ReNcell CX (cell line): ENCODE results near the genes LCN6 and LRRC26.

DNA sequence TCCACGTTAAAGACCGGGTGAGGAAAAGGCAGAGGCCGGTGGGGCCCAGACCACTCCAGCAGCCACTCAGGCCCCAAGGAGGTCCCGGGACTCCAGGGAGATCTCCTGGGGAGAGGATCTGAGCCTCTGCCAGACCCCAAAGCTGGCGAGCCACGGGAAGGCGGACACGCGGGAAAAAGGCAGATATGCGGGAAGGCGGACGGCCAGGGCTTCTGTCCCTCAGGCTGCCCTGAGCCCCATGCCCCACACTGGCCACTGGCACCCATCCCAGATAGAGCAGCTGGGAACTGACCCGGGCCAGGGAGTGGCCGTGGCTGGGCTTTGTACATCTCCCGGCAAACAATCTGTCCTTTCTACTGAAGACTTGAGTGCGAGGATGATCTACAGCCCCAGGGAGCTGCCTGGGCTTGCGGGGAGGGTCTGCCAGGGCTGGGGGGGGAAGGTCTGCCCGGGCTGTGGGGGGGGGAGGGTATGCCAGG lies 21.0 kb upstream of the NOTCH1 start:
- PRO-cap: bidirectional peak, plus-strand start at position 355 of the sequence, minus-strand start at position 234 of the sequence

DNA sequence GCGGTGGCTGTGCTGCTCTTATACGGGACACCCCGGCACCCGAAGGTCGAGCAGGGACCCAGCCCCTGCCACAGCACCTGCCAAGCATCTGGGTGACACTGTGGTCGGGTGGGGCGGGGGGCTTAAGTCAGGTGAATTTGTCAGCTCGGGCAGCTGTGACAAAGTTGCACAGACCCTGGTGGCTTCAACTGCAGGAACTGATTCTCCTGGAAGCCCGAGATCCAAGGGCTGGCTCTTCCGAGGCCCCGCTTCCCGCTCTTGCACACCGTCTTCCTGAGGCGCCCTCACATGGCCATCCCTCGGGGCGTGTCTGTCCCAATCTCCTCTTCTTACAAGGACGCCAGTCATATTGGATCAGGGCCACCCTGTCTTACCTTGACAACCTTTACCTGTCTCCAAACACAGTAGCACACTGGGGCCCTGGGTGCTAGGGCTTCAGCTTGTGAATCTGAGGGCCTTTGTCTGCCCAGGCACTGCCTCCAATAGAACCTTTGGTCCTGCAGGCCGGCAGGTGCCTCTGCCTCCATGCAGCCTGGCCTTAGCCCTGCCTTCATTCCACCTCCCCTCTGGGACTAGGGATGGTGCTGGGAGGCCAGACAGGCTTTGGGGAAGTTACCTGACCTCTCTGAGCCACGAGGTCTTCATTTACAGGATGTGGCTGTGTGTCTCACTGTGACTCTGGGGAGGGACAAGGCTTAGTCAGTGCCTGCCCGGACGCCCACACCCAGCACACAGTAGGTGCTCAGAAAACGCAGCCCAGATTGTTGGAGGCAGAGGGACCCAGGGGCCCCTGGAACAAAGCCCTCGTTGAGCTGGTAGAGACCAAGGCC lies 47.3 kb upstream of the EGFL7 start:
- PRO-cap: no peak

- PRO-cap: no peak
Observed at GRCh38 chr9:136623660-136624671, 38.8 kb upstream of the EGFL7 start.

DNA sequence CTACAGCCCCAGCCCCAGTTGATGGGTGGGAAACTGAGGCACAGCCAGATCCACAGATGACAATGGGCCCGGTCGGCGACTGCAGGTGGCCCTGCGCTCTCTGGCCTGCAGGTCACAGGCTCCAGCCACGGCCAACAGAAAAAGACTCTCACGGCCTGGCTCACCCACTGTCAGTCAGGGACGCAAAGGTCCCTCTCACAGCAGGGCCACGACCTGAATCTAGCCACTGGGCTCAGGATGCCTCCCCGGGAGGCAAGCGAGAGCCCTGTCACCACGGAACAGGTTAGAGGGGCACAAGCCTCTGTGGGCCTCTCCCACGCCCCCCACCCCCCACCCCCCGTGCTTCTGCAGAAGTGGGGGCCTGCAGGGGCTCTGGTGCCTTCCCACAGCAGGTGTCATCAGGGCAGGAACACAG lies 17.4 kb upstream of the EGFL7 start:
- PRO-cap: no peak

DNA sequence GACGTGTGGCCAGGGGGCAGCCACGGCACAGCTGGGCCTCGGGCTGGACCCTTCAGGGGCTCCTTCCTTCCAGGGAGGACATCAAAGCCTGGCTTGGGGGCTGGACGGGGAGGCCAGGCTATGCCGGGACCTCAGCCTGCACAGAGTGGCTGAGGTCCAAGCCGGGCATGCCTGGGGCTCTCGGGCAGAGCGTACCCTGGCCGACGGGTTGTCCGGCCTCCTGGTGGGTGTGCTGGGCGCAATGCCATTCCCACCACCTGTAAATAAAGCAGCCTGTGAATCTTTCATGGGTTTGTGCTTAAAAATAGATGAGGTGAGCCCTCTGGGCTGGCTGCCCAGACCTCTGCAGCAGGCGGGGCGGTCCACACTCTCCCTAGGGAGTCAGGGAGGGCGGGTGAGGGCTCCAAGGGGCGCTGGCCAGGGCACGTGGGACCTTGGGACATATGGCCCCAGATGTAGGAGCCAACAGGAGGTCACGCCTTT lies 3.5 kb upstream of the AGPAT2 start:
- PRO-cap: no peak

- PRO-cap: no peak
Observed at GRCh38 chr9:136748243-136749012, at the start of gene LCN6. Gene LCN6, minus strand, starts transcription at chr9:136748525.

DNA sequence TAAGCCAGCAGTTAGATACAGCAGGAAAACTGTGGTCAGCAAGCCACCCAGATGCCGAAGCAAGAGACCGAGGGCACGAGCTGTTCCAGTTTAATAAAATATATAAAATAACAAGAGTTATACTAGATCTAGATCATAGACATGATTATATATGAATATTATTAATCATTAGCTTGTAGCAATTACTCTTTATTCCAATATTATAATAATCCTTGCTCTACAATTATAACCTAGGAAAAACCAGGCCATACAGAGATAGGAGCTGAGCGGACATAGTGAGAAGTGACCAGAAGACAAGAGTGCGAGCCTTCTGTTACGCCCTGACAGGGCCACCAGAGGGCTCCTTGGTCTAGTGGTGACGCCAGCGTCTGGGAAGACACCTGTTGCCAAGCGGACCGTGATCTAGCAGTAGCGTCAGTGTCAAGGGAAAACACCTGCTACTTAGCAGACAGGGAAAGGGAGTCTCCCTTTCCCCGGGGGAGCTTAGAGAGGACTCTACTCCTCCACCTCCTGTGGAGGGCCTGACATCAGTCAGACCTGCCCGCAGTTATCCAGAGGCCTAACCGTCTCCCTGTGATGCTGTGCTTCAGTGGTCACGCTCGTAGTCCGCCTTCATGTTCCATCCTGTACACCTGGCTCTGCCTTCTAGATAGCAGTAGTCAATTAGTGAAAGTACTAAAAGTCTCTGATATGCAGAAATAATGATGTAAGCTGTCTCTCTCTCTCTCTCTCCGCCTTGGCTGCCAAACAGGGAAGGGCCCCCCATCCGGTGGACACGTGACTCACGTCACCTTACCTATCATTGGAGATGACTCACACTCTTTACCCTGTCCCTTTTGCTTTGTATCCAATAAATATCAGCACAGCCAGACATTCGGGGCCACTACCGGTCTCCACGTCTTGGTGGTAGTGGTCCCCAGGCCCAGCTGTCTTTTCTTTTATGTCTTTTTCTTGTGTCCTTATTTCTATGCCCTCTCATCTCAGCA lies 2.2 kb upstream of the LCN15 start:
- PRO-cap: no peak

DNA sequence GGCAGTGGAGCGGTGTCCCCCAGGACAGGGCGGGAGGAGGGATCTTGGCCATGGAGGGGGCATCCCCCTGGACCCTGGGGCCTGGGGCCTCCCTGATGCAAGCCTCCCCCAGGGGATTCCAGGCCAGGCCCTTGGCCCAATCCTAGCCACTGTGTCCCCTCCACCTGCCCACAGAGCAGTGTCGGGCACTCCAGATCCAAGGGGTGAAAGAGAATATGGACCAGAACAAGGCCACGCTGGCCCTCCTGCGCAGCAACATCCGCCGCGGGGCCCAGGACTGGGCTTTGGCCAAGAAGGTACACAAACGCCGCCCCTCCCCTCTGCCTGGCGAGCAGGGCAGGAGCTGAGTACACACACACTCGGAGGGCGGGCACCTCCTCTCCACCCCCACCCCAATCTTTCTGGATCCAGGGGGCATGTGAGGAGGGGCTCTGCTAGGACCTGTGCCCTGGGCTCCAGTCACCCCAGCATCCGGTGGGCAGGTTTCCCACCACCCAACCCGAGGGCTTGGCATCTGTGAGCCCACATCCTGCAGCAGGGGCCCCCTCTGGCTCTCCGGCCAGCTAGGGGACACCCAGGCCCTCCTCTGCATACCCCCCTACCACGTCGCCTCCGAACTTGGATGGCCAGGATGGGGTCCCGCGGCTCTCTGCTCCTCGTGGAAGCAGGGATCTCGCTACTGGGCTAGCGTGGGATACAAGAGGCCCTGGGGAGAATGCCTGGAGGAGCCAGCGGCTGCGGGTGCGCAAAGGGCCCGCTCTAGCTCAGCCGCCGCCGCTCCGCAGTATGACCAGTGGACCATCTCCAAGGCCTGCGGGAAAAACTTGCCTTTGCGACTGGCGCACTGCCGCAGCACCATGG lies 3.0 kb downstream of the CCDC183 start:
- PRO-cap: no peak

GRCh38 chr9:136799789-136800824 lies 4.0 kb downstream of the CCDC183 start:
- PRO-cap: no peak

DNA sequence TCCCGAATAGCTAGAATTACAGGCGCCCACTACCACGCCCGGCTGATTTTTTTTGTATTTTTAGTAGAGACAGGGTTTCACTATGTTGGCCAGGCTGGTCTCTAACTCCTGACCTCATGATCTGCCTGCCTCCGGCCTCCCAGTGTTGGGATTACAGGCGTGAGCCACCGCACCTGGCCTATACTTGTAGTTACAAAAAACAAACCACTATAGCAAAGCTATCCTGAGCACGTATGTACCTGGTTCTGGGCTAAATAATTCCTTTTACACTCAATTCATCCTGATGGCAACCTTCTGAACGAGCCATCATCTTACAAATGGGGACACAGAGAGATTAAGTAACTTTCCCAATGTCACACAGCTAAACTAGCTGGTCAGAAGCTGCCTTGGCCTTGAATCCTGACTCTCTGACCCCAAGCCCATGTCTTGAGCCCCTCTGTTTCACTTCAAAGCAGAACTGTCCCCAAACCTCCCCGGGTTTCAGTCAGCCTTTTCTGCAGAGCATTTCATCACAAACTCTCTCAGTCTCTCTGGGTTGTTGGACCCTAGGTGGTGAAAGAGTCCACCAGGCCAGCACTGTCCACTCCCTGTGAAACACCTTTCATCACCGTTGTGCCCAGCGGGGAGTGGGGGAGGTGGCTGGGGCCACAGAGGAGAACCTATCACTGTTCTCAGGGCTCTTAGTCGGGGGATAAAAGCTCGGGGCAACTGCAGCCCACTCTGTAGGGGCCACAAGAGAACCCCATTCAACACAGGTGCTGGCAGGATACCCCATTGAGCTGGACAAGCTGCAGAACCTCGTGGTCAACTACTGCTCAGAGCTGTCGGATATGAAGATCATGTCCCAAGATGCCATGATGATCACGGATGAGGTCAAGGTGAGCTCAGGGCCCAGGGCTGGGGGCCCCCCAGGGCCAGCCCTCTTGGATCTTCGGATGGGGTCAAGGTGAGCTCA lies 5.6 kb upstream of the RABL6 start:
- PRO-cap: no peak

GRCh38 chr9:136803966-136804822 lies 3.6 kb upstream of the RABL6 start:
- PRO-cap: no peak

DNA sequence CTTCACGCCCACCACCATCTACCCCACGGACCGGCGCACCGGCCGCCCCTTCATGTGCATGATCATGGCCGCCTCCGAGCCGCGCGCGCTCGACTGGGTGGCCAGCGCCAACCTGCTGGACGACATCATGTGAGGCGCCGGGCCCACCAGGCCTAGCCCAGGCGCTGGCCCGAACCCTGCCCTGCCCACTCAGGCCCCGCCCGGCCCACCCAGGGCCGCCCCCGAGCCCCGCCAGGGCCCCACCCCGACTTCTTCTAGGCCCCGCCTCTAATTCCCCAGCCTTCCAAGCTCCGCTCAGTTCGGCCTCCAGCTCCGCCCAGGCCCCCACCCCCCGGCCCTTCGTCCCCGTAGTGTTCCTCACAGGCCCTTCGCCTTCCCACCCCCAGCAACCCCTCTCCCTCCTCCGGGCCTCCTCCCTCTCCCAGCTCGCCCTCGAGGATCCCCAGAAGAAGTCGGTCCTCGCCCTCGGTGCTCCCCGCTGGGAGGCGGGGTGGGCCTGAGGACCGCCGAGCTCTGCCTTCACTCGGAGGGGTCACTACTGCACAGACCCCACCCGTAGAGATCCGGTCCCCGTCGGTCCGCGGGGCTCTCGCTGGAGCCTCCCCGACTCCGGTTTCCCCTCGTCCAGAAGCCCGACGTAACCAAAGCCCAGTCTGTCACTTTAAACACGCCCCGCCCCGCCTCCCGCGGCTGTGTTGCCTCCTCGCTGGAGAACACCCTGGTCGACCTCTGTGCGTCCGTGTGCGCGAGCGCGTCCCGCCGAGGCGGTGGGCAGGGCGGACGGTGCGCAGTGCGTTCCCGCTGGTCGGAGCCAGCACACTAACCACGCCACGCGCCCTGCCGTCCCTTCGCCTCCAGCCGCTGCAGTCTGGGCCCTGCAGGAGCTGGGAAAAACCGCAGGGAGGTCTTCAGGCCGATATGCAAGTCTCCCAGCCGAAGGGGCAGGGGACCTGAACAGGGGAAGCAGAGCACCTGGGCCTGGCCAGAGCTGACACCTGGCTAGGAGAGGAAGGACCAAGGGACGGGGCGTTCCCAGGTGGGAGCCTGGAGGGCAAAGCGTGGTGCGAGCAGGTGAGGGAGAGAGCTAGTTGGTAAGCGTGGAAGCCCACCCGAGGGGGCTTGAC lies 1.6 kb upstream of the PHPT1 start:
- PRO-cap: bidirectional peak, plus-strand start at position 758 of the sequence, minus-strand start at position 474 of the sequence

DNA sequence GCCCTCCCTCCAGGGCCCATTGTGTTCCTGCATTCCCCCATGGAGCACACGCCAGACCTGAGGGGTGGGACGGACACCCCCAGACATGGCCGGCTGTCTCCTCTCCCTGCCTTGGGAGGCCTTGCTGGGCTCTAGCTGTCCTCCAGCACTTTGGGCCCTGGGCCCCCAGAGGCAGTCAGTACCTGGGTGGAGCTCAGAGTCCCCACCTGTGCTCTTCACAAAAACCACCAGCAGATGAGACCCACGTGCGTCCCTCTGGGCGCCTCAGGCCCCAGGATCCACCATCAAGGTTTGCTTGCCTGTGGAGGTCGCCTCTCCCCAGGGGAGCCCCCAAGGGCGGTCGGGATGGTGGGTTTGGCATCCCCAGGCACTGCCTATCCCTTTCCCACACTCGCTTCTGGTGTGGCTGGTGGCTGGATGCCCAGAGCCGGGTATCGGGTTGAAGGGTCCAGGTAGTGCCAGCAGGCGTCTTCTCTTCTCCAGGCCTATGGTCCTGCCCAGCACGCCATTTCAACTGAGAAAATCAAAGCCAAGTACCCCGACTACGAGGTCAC lies 1.1 kb downstream of the PHPT1 start:
- PRO-cap: no peak

DNA sequence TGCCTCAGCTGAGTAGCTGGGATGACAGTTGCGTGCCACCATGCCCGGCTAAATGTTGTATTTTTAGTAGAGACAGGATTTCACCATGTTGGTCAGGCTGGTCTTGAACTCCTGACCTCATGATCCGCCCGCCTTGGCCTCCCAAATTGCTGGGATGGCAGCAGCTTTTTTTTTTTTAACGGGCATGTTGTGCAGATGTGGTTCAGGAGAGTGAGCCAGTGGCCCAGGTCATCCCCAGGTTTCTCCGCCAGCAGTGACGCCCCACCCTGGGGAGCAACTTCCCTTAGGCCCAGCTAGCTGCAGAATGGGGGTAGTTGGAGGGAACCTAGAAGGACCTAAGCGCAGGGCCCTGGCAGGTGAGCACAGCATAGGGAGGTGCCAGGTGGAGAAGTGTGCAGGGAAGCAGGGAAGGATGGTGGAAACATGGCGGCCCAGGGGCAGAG lies 6.1 kb upstream of the TRAF2 start:
- PRO-cap: no peak

DNA sequence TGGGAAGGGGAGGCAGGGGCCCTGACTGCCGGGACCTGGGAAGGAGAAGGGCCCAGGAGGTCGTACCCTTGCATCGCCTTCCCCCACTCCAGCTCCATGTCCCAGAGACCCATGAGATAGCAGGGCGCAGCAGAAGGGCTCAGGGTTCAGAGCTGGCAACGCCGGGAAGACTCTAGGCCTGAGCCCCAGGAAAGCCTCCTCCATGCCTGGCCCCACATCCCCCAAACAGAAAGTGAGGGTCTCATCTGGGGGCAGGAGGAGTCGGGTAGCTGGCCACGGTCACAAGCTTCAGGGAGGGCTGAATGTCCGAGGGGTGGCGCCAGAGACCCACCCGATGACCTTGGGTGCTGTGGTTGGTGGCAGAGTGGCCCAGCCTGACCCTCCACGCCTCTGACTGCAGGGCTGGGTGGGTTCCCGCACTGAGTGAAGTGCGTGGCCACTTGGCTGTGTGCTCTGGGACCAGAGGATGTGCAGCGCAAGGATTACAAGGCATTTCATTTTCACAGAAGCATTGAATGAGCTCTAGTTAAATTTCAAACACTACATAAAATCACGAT lies 2.9 kb downstream of the C8G start:
- PRO-cap: no peak

DNA sequence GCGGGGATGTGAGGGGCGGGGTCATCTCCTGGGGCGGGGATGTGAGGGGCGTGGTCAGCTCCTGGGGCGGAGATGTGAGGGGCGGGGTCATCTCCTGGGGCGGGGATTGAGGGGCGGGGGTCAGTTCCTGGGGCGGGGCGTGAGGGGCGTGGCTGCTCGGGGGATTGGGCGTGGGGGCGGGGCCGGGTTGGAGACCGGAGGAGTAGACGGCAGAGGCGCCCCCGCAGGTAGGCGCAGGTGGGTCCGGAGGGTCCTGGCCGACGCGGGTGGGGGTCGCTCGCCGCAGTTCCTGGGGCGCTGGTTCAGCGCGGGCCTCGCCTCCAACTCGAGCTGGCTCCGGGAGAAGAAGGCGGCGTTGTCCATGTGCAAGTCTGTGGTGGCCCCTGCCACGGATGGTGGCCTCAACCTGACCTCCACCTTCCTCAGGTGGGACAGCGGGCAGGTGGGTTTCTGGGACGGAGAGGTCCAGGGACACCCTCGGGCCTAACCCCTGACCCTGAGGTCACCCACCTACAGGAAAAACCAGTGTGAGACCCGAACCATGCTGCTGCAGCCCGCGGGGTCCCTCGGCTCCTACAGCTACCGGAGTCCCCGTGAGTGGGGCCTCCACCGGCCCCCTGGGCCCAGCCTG lies 1.5 kb downstream of the PTGDS start:
- PRO-cap: no peak

DNA sequence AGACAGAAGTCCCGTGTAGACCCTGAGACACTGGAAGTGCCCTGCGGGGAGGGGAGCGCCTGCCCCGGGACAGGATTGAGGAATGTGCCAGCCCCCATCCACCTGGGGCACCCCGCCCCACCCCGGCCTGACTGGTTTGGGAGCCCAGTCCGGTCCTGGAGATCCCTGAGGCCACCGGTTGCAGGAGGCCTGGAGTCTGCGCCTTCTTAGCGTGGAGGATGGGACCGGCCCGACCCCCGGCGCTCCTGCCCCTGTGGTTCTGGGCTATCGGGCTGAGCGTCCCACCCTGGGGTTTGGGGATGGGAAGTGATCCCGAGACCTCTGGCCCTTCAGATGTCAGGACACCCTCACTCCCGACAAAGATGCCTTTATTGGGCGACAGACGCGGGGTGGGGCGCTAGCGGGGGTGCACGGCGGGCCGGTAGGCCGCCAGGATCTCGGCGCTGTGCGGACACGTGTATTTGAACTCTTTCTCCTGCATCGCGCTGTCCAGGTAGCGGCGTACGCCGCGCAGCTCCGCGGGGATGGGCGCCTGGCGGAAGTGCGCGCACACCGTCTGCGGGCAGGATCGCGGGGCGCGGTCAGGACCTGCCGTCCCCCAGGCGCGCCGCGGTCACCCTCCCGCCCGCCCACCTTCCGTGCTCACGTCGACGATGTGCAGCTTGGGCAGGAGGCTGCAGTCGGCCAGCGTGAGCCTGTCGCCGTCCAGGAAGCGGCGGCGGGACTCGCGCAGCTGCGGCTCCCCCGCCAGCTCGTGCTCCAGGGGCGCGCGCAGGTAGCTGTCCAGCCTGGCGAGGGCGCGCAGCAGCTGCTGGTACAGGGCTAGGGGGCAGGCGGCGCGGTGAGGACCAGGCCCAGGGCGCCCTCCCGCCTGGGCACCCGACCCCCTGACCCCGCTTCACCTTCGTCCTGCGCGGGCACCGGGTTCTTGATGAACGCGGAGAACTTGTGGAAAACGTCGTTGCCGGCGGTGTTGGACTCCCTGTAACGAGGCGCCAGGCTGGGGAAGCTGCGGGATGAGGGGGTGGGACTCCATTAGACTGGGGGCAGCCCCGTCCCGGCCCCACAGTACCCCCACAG lies 1.7 kb downstream of the CLIC3 start:
- PRO-cap: no peak

DNA sequence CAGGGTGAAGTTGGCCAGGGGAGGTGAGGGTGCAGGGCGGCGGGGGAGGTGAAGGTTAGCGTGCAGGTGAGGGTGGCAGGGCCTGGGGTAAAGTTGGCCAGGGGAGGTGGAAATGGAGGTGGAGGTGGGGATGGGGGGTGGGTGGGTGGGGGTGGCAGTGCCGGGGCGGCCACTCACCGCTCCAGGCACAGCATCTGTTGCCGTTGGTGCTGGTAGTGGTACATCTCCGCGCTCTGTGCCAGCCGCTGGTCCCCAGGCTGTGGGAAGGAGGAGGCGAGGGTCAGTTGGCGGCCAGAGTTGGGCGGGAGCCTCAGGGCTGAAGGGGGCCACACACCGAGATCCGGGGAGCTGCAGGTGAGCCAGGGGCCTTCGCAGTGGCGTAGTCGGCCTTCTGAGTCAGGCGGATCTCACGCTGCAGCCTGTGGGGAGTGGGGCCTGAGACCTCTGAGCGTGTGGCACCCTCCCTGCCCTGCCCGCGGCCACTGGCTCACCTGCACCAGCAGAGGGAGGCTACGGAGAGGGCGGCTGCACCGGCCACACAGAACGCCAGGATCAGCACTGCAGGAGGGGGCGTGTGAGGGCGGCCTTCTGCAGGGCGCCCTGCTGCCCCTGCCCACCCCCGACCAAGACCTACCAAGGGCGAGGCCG lies 5.7 kb downstream of the NPDC1 start:
- PRO-cap: no peak

GRCh38 chr9:137110281-137110885 lies 4.2 kb downstream of the DPP7 start:
- PRO-cap: no peak

GRCh38 chr9:137169810-137170221 lies at the start of gene LRRC26:
Gene LRRC26, minus strand, starts transcription at chr9:137170051.
- PRO-cap: no peak